Placental pericyte (primary cell): ENCODE measurements around a stretch of chr2.

DNA sequence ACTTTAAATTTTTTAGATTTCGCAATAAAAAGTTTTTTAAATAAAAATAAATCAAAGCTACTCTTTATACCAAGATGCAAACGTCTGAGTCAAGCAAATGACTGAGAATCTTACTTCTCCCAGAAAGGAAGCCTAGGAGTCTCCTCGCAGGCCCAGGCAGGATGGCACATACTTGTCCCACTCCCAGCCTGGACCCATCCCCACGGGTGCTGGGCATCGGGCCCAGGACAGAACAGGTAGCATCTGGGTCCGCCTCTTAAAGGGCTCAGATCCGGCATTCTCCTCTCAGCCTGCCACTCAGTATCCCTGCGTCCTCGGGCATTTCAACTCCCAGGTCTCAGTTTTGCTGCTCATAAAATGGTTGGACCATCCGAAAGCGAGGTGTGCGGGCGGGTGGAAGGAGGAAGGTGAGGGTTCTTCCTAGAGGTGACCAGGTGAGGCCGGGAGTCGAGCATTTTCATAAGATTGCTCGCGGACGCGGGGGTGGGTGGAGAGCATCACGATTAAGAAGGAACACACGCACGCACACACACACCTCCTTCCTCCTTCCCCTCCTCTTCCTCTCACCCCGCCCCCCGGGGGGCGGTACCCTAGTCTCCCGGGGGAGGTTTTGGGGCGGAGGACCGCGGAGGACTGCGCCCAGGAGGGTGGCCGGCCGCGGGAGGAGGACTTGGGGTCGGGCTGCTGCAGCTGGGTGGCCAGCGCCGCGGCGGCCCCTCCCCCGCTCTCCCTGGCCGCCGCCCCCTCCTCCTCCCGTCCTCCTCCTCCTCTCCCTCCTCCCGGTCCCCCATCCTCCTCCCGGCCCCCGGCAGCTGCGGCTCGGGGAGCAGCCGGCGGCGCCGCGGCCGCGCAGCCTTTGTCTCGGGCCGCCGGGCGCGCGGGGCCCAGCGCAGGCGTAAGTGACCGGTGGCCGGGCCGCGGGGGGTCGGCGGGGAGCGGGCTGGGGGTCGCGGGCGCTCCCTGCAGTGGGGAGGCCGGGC is 98.0 kb upstream of the GPR45 start:
- CAGE, long polyA plus RNA, result no peak

GRCh38 chr2:105426950-105427919 is 28.4 kb upstream of the FHL2 start:
- CAGE, long polyA plus RNA, result no peak

GRCh38 chr2:105486908-105487516 is 88.2 kb upstream of the FHL2 start:
- CAGE, long polyA plus RNA, result no peak

DNA sequence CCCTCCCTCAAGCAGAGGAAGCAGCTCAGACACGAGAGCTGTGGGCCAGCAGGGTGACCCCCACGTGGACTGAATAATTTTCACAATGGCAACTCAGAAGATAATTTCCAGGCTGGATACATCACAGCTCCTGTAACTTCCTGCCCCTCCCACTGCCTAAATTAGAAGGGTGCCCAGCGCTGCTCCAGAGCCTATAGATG is 25.8 kb upstream of the NCK2 start:
- CAGE, long polyA plus RNA, result no peak

GRCh38 chr2:105745200-105745966 is 671 bp downstream of the NCK2 start:
- CAGE, long polyA plus RNA, result no peak

GRCh38 chr2:105753477-105754642 is 9.1 kb downstream of the NCK2 start:
- CAGE, long polyA plus RNA, result no peak

GRCh38 chr2:105790748-105791321 is 46.1 kb downstream of the NCK2 start:
- CAGE, long polyA plus RNA, result no peak

GRCh38 chr2:105820072-105820762 is 75.5 kb downstream of the NCK2 start:
- CAGE, long polyA plus RNA, result no peak

DNA sequence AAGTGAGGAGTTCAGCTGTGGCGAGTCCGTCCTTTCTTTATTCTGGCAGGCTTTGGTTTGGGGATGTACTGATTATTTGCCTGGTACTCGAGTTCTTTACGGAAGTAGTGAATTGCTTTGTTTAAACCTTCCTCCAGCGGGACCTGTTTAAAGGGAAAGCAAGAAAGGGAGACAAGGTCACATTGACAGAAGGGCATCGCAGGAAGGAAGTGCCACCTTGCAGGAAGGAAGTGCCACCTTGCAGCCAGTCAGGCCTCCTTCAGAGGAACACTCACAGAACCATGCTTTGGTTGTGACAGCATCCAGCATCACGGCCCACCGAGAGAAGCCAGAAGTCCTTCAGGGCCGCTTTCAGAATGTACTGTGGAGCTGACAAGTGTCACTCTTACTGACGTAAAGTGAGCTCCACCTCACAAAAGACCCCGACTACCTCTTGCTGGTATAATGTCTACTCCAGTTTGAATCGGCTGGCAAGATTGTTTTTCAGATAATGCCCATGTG is 28.6 kb downstream of the ECRG4 start:
- CAGE, long polyA plus RNA, result no peak

GRCh38 chr2:106095582-106096171 is 30.2 kb downstream of the ECRG4 start:
- CAGE, long polyA plus RNA, result no peak

- CAGE, long polyA plus RNA, result no peak
Measured at GRCh38 chr2:106110406-106110778, 44.9 kb downstream of the ECRG4 start.

DNA sequence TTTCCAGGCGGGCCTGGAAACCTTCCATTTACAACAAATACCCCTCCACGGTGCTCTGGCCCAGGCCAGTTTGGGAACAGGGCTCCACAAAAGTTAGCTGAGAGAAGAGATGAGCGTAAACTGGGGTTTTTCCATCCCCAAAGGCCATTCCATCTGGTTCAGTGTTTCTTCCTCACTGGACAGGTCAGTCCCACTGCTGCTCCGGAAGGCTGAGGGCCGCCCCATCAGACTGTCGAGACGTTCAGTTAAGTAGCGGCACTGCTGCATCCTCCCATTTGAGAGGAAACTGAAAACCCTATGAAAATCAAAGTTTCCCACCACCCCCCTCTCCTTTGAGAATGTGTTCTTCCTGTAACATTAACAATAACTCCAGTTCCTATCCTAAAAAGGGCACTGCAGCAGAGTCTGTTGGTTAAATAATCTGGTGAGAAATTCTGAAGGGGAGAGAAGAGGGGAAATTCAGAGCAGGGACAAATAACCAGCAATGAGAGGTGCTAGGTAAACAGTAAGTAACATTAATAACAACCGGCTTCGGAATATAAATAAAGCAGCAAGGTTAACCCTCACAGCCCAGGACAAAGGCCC is 55.5 kb downstream of the UXS1 start:
- CAGE, long polyA plus RNA, result no peak

DNA sequence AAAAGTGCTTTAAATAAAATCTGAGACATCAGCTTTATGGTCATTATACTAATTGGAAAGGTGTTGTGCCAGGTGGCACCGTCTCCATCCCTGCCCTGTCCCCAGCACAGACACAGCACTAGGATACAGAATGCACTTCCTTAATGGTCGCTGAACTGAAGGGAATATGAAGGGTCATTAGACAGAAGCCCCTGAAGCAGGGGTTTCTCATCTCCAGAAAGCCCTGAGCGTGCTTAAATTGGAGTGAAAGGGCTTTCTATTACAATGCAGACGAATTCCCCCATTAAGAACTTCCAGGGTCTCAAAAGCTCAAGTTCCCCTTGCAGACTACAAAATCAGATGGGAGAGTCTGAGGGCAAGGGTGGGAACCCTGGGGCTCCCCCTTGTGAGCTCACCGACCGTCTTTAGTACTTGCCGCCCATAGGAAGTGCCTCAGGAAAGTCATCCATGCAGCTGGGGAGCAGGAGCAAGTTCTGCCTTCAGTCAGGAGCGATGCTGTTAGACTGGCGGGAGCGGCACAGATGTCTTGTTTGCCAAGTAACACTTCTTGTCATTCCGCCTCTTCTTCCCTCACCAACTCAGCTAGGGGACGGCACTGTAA is 34.4 kb downstream of the UXS1 start:
- CAGE, long polyA plus RNA, result no peak

GRCh38 chr2:106575833-106576496 is 88.8 kb downstream of the CD8B2 start:
- CAGE, long polyA plus RNA, result no peak

DNA sequence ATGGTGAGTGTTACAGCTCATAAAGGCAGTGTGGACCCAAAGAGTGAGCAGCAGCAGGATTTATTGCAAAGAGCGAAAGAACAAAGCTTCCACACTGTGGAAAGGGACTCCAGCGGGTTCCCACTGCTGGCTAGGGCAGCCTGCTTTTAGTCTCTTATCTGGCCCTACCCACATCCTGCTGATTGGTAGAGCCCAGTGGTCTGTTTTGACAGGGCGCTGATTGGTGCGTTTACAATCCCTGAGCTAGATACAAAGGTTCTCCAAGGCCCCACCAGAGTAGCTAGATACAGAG is 79.9 kb upstream of the RGPD4 start:
- CAGE, long polyA plus RNA, result no peak

GRCh38 chr2:108377048-108377430 is 715 bp upstream of the SULT1C4 start:
- CAGE, long polyA plus RNA, result no peak

- CAGE, long polyA plus RNA, result no peak
Measured at GRCh38 chr2:108585019-108585807, 50.9 kb downstream of the LIMS1 start.

DNA sequence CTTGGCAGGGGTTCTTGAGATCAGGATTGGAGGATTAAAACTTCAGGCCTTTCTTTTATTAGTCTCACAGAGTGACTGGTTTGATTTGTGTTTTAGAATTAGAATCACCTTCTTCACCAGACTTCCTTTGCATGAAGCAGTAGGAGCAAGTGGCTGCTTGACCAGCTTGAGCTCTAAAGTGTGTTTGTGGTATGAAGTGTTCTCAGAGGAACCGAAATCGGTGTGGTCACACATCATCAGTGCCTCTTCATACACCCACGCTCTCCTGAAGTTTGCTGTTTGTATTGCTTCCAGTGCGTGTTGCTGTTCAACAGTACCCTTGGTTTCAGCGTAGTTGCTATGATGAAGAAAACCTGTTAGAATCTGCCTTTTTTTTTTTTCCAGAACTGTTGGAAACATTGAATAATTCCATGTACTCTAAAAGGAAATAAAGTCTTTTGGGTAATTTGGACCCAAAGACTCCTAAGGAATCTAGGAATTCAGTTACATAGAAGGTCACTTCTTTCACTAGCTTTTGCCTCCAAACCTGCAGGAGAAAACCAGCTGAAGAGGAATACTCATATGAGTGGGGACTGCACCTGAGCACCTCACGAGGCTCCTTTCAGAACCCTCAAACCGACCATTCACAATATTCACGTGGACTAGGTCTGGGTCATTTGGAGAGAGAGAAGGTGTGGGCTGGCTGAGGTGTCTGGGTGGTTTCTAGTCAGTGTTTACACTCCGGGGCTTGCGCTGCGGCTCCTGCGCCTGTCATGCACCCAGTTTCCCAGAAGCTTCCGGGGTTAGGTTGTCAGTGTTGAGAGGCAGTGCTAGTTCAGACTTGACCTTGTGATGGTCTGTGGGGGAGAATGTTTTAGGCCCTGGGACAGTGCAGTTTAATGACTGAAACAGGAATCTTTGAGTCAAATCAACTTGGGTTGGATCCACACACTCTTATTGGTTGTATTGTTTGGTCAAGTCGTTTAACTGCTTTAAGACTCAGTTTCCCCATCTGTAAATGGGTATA is 78.1 kb downstream of the LIMS1 start:
- CAGE, long polyA plus RNA, result no peak

- CAGE, long polyA plus RNA, result no peak
Measured at GRCh38 chr2:108613223-108613877, 79.1 kb downstream of the LIMS1 start.

DNA sequence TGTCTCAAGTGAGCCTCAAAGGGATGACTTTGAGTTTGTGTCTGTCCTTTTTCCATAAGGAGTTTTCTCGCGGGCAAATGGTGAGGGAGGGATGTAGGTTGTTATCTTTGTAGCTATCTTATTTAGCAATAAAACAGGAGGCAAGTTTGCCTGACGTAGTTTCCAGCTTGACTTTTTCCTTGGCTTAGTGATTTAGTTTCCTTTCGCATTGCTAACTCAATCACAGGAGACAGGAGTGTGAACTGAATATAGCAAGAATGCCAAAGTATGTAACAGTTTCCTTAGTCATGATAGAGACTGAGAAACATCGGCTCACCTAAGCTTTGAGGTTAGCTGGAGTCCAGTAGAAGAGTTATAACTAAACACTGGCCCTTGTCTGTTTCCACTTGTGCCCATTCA is 65.3 kb upstream of the RANBP2 start:
- CAGE, long polyA plus RNA, result no peak